GM19239 (cell line): ENCODE measurements around the gene GIMD1.

- RRBS: no CpG with 5 or more reads among the region's 3 CpGs
Measured at GRCh38 chr4:101191581-101192067, 155.7 kb downstream of the PPP3CA start.

DNA sequence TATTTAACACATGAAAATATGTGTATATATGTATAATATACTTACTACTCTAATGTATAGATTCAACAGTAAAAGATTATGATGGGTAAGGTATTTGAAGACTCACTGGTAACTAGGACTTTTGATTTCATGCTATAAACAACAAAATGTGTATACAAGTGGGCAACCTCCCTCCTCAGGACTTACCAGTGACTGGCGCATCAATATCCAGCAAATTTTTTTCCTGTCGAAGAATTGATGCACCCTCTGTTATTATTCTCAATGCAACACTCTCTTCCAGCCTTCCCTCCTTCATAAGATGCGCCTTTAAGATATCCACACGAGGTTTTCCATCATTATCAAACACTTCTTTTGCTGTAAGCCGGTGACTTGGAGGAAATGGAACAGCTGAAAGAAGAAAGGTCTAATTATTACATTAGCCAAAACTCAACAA lies 151.6 kb downstream of the PPP3CA start:
- RRBS: no CpG with 5 or more reads among the region's 5 CpGs

DNA sequence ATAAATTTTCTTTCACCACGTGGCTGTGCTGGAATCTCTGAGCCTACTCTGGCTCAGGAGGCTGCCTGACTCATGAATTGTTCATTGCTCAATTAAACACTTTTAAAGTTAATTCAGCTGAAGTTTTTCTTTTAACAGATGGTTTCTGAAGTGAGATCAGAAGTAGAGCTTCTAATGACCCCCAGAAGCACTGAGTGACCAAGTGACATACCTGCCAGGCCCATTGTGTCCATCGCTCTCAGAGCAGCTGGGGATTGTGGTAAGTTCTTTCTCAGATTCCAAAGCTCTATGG lies 121.3 kb upstream of the BANK1 start:
- RRBS: no CpG with 5 or more reads among the region's 2 CpGs

- RRBS: no CpG with 5 or more reads among the region's 5 CpGs
Measured at GRCh38 chr4:102442138-102442551, 59.0 kb upstream of the NFKB1 start.

DNA sequence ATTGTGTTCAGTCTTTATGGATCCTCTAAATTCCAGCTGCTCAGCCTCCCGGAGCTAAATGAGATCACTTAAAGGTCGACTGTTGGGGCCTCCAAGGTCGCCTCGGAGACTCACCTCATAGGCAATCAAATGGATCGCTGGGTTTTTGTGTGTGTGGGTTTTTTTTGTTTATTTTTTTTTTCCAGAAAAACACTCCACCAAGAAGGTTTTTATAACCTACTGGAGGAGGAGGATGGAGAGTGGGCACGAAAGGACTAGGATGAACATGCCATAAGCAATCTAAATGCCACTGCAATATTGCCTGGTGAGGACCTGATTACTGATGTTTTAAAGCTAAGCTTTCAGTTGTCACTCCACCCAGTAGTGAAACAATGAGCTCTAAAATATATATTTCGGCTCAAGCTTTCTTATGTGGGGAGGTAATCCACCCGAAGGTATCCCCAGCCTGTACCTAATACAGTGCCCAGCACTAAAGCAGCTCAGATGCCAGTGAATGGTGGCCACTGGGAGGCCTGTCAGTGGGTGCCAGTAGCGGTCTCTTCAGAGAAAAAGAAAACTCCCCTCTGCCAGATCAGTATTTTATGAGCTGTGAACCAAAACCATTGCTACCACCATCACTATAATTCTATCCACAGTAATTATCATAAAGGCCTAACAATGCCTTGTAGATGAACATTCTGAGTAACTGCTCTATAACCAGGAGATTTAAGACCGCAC lies 983 bp upstream of the NFKB1 start:
- RRBS: 100% methylated on average over 1 of the region's 10 CpGs

- RRBS: no CpG with 5 or more reads among the region's 3 CpGs
Measured at GRCh38 chr4:102503662-102504375, 2.7 kb downstream of the NFKB1 start.

DNA sequence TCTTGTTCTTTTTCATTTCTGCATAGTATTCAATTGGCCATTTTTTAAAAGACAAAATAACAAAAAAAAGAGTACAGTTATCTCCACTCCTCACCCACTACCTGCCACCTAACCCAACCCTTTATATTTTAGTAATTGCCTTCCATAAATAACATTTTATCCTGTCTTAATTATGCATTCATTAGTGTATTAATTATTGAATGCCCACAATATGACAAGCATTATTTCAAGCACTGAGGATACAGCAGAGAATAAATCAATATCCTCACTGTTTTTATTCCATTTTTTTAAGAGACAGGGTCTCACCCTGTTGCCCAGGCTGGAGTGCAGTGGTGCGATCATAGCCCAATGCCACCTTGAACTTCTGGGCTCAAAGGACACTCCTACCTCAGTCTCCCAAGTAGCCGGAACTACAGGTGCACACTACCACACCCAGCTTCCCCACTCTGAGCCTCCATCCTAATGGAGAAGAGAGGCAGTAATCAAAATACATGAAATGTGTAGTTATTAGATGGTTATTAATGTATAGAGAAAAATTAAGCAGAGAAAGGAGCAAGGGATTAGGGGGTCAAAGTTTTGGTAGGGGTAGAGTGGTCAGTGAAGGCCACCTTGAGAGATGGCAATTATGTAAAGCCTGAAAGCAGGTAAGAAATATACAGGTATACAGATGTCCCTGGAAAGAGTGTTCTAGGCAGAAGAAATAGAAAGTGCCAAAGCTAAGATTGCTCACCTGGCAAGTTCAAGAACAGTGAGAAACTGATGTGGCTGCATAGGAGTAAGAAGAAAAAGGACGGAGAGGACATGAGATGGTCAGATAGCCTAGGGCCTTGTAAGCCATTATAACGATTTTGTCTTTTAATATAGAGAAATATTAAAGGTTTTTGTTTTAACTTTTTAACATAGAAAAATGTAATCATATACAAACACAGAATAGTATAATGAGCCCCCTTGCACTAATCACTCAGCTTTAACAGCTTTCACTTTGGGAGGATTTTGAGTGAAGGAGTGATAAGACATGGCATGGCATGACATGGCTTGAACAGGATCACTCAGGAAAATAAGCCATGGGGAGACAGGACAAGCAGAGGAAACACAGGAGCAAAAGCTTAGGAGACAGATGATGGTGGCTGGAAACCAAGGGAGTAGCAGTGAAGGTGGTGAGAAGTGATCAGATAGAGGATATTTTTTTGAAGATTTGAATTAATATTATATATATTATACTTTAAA lies 57.6 kb downstream of the NFKB1 start:
- RRBS: no CpG with 5 or more reads among the region's 4 CpGs

- RRBS: no CpG with 5 or more reads among the region's 3 CpGs
Measured at GRCh38 chr4:102794450-102794941, 32.9 kb downstream of the UBE2D3 start.

DNA sequence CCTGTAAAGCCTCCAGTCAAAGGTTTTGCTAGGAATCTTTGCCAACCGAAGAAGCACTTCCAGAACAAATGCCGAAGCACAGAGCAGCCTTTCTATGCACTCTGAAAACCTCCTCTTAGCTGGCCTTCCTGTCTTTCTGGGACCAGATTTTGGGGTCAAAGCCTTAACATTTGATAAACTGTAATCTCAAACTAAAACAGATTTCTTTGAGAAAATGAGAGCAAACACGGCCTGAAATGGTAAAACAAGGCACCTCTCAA lies 534 bp downstream of the BDH2 start:
- RRBS: no CpG with 5 or more reads among the region's 3 CpGs

DNA sequence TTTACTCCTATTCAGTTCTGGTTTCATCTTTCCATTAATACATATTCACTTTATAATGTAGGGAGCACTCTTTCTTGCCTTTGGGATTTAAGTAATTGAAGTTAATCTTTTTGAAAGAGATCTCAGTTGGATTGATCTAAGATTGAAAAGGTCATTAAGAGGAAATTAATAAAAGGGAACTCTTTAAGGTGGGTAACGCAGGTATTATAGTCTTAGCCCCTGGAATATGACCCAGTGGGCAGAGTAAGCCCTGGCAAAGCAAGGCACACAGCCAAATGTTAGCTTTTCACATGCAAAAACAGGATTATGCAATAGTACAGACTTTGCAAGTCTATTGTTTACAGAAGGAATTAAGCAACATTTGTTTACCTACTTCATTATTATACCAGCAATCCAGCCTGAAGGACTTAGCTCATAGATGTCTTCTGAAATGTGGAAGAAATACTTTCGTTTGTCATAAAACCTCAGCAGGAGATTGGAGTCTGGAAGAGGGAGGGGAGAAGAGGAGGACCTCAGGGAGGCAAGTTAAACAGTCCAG lies 226.6 kb upstream of the CENPE start:
- RRBS: no CpG with 5 or more reads among the region's 2 CpGs

GRCh38 chr4:105402984-105403485 lies 70.8 kb downstream of the PPA2 start:
- RRBS: no CpG with 5 or more reads among the region's 2 CpGs

DNA sequence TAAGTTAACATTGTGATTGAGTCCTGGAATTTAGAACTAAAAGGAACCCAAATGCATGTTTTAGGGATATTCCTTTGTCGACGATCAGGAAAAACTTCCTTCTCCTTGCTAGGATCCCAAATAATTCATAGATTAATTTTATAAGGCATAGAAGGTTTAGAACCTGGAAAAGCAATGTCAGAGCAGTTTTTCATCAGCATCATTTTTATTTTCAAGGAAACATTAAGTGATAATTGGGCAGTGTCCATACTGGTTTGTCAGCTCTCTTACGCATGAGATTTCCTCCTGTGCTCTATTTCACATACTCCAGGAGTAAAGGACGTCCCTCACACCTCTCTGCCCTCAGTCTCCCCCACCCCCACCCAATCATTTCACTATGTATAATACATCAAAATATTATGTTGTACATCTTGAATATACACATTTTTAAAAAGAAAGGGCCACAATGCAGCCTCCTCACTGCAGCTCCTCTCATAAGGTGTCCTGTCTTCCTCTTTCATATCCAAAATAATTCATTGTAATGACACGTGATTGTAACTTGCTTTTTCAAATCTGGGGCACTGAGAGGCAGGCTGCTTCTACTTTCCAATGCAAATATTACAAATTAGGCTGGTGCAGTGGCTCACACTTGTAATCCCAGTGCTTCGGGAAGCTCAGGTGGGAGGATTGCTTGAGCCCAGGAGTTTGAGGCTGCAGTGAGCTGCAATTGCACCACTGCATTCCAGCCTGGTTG lies 34.3 kb downstream of the ARHGEF38 start:
- RRBS: no CpG with 5 or more reads among the region's 6 CpGs

DNA sequence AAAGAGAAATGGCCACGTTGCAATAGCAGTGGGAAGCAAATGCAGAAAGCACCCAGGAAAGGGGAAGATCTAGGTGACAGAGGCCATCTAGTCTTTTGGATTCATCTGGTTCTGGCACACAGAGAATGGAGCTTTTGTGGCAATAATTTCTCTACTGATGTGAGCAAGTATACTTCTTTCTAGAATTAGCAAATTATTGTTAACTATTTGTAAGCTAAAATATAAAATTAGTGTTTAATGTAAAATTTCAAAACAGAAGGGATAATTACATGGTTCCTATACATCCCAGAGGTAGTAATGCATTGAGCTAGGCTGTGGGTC lies 62.8 kb downstream of the INTS12 start:
- RRBS: no CpG with 5 or more reads among the region's 1 CpG

GRCh38 chr4:105704122-105705221 lies 4.0 kb downstream of the INTS12 start:
- RRBS: no CpG with 5 or more reads among the region's 6 CpGs

- RRBS: no CpG with 5 or more reads among the region's 3 CpGs
Measured at GRCh38 chr4:105911897-105912461, 16.7 kb downstream of the NPNT start.

- RRBS: no CpG with 5 or more reads among the region's 6 CpGs
Measured at GRCh38 chr4:106199243-106200468, 116.4 kb downstream of the TBCK start.

- RRBS: no CpG with 5 or more reads among the region's 7 CpGs
Measured at GRCh38 chr4:106355354-106355718, 13.2 kb downstream of the GIMD1 start.

DNA sequence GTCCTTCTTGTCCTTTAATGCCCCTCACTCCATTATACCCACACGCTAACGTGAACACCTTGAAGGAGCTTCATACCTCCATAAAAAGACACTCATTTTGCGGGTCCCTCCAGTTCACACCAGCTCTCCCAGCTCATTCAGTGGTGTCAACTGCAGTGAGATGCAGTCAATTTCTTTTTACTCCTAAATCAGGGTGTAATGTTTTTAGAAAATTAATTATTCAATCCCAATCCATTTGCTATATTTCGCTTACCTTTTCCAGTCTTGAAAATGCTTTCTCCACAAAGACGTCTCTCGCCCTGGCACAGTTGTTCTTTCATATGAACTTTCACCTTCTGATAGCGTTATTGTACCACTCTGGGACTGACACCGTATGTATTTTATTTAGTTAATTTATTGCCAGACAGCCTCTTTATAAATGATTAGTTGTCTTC lies at the start of gene GIMD1:
Gene GIMD1, minus strand, starts transcription at position 322 of the 434 bp plus-strand sequence.
- RRBS: no CpG with 5 or more reads among the region's 8 CpGs

GRCh38 chr4:108036087-108036771 lies 46.5 kb downstream of the HADH start:
- RRBS: no CpG with 5 or more reads among the region's 9 CpGs

DNA sequence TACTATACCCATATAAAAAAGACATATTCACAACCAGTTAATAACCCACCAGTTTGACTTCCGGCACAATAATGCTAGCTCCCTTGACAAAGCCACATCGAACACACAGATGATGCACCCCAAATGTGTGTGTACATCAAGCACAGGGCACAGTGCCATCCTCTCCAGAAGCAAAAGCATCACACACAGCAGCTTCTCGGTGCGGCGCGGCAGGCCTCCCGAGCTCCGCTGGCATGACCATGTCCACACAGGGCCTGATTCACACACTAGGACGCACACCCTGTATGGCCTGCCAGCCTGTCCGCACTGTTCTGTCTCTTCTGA lies 88.0 kb downstream of the LEF1 start:
- RRBS: no CpG with 5 or more reads among the region's 10 CpGs